Body of pancreas (tissue), 2 donors: ENCODE measurements around a stretch of chr15.

GRCh38 chr15:60592355-60593285 lies 113.7 kb upstream of the ICE2 start:
- PRO-cap = bidirectional peak, plus-strand start at chr15:60592422, minus-strand start at chr15:60592252; bidirectional peak, plus-strand start at chr15:60592702, minus-strand start at chr15:60592556; bidirectional peak, plus-strand start at chr15:60592800, minus-strand start at chr15:60592830; bidirectional peak, plus-strand start at chr15:60592977, minus-strand start at chr15:60592859; bidirectional peak, plus-strand start at chr15:60593123, minus-strand start at chr15:60593120
- RAMPAGE, long total RNA, 2 experiments = start-site peak on the minus strand in 2 of 2 experiments, at chr15:60592510-60592534 at its widest, 129 to 228 reads per replicate

DNA sequence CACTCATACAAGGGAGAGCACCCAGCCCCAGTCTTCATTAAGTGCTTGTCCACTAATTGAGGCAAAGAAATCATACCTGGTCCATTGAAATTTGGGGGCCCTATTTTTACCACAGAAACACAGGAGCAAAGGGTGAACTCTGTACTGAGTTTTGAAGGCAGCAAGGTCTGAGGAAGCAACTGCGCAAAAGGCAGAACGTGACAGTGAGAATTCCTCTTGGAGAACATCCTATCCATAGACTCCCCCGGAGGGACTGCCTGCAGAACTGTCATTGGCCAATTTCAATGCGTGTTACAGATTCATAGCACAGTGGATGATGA lies 138.3 kb upstream of the ICE2 start:
- PRO-cap = no peak
- RAMPAGE, long total RNA, 2 experiments = no peak in any of the 2 experiments

DNA sequence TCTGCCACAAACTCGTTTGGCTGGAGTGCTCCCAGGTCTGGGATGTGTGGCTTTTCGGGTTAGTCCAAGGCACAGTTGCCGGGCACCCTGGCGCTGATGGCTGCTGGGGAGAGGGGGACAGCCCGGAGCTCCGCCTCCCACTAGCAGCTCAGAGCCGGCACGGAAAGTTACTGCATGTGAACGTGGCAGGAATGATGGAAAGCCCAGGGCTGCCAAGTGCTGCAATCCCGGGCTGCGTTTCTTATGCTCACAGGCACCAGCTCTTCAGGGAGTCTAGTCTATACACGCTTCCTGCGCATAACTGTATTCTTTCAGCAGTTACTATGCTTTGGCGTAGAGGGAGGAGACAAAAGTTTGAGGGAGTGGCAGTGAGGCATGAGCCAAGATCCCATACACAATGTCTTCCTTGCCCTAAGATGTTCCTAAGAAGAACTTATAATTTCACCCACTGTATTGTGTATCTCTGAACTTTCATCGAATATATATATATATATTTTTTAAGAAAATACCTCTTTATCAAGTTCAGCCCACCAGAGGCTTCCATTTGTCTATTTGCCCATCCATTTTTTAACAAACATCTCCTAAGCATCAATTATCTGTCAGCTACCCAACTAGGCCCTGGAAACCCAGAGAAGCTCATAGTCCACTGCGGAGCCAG lies 141.9 kb upstream of the ICE2 start:
- PRO-cap = no peak
- RAMPAGE, long total RNA, 2 experiments = no peak in any of the 2 experiments

DNA sequence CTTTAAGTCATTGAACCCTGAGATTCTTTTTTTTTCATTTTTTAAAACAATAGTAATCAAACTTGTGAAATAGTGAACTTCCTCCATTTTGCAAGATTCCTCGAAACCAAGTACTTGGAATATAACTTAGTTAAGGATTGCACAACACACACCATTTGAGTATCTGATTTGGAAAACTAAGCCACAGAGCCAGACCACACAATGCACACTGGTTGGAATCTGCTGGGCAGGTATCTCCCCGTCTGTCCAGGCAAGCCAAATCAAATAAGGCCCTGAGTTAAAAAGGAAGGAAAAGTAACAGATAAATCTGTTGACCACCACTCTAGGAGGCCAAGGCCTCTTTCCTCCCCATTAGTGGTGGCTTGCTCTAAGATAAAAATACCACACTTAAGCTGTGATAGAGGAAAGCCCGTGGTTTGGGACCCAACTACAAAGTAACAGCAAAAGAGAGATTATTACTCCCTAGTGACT lies 177.6 kb upstream of the ICE2 start:
- PRO-cap = no peak
- RAMPAGE, long total RNA, 2 experiments = no peak in any of the 2 experiments

GRCh38 chr15:60704010-60704552 lies 225.1 kb upstream of the ICE2 start:
- PRO-cap = no peak
- RAMPAGE, long total RNA, 2 experiments = no peak in any of the 2 experiments

- PRO-cap = no peak
- RAMPAGE, long total RNA, 2 experiments = no peak in any of the 2 experiments
Observed at GRCh38 chr15:60735252-60735817, 256.4 kb upstream of the ICE2 start.

GRCh38 chr15:60752192-60752973 lies 273.4 kb upstream of the ICE2 start:
- PRO-cap = no peak
- RAMPAGE, long total RNA, 2 experiments = no peak in any of the 2 experiments

DNA sequence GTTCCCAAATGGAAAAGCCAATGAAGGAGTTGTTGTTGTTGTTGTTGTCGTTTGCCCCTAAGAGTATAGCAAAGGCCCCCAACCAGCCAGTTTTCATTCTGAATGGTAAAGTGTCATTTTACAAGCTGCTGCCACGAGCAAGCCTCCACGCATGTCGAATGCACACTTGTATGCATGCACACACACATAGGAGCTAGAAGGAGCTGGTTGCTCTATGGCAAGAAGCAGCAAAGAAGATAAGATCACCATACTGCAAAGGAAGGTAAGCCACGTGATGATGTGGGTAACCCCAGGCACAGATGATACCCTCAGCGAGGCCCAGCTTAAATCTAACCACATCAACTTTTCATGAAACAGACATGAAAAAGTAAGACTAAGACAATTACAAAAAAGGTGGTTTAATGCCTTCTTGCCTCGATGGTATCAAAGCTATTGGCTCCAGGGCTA lies 365.5 kb upstream of the ICE2 start:
- PRO-cap = no peak
- RAMPAGE, long total RNA, 2 experiments = no peak in any of the 2 experiments

DNA sequence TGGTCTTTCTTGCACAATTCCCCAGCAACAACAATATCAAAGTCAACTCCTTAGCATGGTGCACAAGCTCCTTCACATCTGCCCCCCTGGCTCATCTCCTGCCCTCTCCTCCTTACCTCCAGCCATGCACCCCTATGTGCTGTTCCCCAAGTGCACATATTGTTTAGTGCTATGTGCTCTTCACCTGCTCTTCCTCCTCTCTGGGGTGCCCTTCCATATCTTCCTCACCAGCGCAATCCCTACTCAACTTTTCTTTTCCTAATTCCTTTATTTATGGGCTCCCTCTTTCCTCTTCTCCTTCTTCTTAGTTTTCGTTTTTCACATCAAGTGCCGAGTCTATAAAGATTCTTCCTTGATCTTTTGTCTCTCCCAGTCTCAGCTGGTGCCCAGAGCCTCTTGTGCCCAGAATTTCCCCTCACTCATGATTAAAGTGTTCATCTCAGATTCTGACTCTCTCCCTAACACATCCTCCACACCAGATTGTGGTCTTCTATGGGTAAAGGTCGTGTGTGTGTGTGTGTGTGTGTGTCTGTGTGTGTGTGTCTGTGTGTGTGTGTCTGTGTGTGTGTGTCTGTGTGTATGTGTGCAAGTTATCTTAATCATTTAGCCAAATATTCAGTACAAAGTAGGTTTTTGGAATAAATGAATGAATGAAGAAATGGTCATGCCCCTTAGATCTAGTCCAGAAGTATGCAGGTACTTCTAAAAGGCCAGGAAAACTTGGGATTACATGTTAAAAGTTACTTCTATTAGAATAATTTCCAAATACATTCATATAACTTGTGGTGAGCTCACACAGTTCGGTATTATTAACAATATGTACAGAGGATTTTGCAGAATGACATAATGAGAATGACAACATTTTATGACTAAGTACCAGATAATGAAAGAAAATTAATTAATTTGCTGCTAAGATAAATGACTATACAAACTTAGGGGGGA lies 356.1 kb downstream of the RORA start:
- PRO-cap = no peak
- RAMPAGE, long total RNA, 2 experiments = start-site peak on the minus strand in 1 of 2 experiments, centred at position 712 of the sequence, 10 reads per replicate

GRCh38 chr15:61098065-61098445 lies 131.0 kb downstream of the RORA start:
- PRO-cap = no peak
- RAMPAGE, long total RNA, 2 experiments = start-site peak on the minus strand in 1 of 2 experiments, at chr15:61098178-61098492 at its widest, 14 reads per replicate

DNA sequence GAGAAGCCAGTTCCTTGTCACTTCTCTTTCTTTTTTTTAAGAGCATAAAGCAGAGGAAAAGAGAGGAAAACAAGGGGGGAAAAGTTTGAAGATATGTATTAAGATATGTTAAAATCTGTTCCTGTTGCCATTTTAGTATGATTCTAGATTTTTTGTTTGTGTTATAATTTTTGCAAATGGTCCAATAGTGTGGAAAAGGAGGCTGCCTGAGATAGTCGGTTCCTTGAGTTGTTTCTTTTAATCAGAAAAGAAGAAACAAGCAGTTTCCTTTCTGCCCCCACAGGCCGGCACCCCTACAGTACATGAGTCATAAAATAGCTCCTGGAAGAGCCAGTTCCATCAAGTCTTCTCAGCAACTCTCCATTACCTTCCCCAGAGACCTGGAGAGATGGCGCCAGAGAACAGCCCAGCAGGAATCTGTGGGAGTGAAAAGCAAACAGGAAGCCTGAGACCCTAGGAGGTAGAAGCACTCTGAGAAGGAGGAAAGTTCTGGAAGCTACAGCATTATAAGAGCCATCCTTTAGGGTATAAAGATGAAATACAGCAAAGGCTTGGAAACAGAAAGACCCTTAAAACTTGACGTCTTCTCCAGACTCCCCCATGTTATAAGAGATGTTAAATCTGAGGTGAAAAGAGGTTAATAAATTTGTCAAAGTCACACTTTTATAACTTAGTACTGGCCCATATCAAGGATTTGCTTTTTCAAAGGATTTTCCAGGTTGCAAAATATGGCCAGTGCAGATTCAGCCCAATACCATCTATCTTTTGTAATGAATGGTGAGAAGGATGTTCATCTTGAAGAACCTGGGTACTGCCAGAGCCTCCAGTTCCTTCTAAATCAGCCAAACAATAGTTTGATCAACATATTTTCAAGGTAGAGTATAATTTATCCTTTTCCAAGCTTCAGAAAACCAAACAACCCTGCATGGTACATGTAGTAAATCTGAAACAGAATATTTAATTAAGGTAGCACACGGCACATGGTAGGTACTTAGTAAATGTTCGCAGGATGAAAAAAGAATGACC lies 72.7 kb downstream of the RORA start:
- PRO-cap = no peak
- RAMPAGE, long total RNA, 2 experiments = no peak in any of the 2 experiments

GRCh38 chr15:61170191-61170961 lies 58.7 kb downstream of the RORA start:
- PRO-cap = no peak
- RAMPAGE, long total RNA, 2 experiments = start-site peak on the minus strand in 1 of 2 experiments, at chr15:61170534-61170718 at its widest, 13 reads per replicate

GRCh38 chr15:61519298-61519595 lies 290.1 kb upstream of the RORA start:
- PRO-cap = no peak
- RAMPAGE, long total RNA, 2 experiments = no peak in any of the 2 experiments

DNA sequence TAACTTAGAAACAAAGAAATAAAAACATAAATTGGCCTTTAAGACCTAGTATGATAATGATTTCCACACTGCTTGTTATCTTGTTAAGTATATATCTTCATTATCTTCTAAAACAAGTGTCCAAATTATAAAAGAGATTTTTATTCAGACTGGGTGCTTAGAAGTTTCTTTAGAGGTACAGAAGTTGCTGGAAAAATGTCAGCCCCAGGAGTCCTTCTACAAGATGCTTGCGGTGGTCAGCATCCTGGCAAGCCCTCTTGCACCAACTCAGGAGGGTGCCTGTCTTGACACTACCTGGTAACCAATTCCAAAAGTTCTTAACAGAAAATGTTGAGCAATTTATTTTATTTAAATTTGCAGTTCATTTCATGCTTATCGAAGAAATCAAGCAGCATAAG lies 313.1 kb downstream of the VPS13C start:
- PRO-cap = unidirectional peak, minus-strand start at position 218 of the sequence
- RAMPAGE, long total RNA, 2 experiments = no peak in any of the 2 experiments

DNA sequence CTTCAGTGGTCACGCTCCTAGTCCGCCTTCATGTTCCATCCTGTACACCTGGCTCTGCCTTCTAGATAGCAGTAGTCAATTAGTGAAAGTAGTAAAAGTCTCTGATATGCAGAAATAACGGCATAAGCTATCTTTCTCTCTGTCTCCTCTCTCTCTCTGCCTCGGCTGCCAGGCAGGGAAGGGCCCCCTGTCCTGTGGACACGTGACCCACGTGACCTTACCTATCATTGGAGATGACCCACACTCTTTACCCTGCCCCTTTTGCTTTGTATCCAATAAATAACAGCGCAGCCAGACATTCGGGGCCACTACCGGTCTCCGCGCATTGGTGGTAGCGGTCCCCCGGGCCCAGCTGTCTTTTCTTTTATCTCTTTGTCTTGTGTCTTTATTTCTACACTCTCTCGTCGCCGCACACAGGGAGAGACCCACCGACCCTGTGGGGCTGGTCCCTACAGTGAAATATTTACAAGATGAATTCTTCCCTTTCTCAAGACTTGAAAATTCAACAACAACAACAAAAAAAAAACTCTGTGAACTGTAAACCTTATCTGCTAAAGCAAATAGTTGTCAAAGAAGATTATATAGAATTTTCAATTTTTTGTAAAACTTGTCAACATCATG lies 3.4 kb downstream of the VPS13C start:
- PRO-cap = no peak
- RAMPAGE, long total RNA, 2 experiments = no peak in any of the 2 experiments

- PRO-cap = no peak
- RAMPAGE, long total RNA, 2 experiments = no peak in any of the 2 experiments
Observed at GRCh38 chr15:62067101-62067490, 319 bp downstream of the C2CD4A start.

DNA sequence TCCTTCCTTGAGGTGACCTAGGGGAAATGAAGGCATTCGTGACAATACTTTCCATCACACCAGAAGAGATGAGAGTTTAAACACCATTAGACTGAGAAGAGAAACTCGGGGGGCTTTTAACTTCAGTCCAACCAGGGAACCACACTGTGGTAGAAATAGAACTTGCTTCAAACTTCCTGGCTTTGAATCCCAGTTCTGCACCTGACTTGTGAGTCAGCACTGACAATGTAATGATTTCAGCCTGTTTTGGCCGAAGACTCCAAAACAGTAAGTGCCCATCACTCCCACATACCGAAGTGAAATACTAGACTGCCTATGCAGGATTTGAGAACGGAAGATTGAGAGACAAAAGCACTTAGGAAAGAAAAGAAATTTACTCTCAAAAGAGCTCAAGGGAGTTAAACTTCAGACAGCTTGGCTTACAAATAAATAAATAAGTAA lies 27.0 kb downstream of the C2CD4B start:
- PRO-cap = no peak
- RAMPAGE, long total RNA, 2 experiments = no peak in any of the 2 experiments

DNA sequence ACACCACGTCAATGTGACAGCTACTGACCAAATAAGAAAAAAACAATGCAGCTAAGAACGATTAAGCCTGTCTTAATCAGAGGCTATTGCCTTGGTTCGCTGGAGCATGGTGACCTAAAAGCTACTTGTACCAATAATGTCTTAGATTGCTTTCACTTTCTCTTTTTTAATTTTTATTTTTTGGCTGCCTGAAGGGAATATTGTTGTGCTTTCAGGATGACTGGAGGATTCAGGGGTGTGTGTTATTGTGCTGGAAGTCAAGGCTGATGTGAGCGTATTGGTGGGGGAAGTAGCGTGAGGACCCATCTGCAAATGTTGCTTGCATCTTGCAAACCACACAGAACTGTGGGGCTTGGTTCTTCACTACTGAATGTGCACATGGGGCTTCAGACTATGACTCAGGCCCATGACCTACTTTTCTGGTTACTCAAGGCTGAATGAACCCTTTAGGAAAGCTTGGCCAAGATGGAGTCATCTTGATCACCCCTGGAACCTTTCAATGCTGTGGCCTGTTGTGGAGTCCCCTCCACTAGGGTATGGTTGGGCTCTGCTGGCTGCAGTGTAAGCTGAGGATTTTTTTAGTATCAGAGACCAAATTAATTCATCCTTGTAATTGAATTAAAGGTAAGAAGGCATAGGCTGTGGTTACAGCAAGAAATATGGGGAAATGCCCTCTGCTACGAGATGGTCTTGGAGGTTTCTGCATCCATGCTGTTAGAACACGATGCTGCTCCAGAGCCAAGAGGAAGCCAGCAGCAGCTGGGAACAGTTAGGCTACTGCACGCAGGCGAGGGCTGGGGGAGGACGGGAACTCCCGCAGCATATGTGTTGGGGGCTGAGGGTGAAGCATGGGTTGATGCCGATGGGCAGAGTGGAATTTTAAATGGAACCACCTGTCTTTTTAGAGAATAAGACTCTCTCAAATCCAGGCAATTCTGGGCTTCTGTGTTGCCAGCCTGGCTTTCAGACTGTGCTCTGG lies 234.8 kb downstream of the TLN2 start:
- PRO-cap = no peak
- RAMPAGE, long total RNA, 2 experiments = no peak in any of the 2 experiments

- PRO-cap = no peak
- RAMPAGE, long total RNA, 2 experiments = no peak in any of the 2 experiments
Observed at GRCh38 chr15:62742313-62743175, 300.0 kb upstream of the TPM1 start.

DNA sequence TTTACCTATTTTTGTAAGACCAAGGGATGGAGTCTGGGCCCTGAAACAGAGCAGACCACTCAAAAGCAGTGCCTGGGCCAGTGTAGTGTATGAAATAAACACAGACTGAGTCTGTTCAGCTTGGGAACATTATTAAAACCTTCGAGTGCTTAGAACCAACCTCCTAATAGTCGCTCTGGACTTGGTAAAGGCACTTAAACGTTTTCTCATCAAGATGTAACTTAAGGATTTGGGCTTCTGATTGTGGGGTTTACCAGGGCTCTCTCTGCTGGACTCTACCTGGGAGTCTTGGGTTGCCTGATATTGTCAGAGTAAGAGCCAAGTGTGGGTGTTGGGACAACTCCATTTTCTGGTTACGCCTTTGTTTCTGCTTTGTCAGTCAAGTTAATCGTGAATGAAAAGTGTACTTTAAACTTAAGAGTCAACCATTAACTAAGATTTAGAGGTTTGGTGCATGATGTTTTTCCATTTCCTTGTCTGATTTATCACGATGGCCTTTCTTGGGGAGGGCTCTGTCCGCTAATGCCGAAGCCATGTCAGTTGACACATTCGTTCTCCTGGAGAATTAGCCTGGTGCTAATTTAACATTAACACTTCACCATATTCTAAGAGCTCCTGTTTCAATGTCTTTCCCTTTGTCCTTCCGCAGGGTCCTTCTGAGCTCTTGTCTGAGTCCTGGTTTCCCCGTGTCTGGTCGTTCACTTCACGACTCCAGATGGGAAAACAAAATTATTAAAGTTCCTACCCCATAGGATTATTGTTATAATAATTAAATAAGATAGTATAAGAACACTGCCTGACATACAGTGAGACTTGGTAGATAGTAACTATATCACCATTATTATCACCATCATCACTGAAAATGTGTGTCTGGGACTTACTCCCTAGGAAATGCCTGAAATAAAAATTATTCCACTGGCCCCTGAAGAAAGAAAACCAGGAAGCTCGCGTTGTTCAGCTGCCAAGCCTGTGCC lies 220.8 kb upstream of the TPM1 start:
- PRO-cap = no peak
- RAMPAGE, long total RNA, 2 experiments = no peak in any of the 2 experiments